Measurements from ENCODE around the gene ACTR3C.

- PRO-cap, 2 experiments, result no peak in any of the 2 experiments
Measured at GRCh38 chr7:149783440-149783790, 10.0 kb upstream of the ZNF467 start.

DNA sequence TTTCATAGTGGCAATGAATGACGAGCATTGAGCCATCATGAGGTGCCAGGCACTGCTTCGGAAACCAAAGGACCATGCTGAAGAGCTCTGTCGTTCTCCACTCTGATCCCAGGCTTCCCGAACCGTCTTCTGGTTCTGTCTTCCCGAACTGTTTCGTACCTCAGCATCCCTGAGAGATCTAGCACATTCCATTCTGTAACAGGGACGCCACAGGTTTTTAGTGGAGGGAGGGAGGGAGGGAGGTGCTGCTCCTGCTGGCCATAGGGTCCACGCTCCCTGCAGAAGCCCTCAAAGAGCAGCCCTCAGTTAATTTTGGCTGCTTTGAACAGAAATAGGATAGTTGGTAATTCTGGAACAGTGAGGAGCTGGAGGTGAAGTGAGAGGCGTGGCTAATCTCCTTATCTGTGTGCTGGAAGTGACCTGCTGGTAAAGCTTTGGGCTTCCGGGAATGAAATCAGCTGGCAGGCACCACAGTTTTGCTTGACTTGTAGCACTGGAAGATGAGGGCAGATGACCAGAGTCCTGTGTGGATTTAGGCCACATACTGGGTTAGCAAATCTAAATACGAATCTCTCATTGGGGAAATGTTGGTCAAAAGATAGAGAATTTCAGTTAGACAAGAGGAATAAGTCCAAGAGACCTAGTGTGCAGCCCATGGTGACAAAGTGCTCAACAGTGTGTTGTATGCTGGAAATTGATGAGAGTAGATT, 10.2 kb downstream of the ATP6V0E2 start:
- PRO-cap, 2 experiments, result no peak in any of the 2 experiments

DNA sequence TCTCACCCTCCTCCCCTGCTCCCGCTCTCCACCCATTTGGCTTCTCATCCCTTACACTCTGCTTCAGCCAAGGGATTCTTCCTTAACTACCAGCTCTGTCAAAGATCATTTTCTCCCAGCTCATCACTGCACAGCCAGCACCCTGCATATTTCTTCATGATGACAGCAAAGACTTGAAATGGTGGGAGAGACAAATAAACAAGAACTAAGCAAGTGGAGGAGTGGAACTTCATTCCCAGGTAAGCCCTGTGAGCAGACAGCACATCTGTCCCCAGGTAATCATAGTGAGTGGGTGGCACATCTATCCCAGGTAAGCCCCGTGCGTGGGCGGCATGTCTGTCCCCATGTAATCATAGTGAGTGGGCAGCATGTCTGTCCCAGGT, 98.8 kb downstream of the ATP6V0E2 start:
- PRO-cap, 2 experiments, result no peak in any of the 2 experiments

DNA sequence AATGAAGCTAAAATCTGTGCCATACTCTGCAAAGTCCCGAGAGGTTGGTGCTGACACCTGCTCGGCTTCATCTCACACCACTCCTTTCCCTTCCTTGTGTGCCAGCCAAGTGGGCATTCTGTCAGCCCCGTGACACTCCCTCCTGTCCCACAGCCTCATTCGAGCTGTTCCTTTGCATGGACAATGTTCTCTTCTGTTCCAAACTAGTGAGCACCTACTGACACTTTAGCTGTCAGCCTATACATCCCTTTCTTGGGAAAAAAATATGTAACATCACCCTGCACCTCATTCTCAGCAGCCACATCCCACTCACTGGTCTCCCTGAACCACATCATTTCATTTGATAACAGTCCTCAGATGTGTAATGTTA, 136.2 kb downstream of the ATP6V0E2 start:
- PRO-cap, 2 experiments, result no peak in any of the 2 experiments

- PRO-cap, 2 experiments, result no peak in any of the 2 experiments
Measured at GRCh38 chr7:150047028-150047856, 173.5 kb downstream of the ATP6V0E2 start.

DNA sequence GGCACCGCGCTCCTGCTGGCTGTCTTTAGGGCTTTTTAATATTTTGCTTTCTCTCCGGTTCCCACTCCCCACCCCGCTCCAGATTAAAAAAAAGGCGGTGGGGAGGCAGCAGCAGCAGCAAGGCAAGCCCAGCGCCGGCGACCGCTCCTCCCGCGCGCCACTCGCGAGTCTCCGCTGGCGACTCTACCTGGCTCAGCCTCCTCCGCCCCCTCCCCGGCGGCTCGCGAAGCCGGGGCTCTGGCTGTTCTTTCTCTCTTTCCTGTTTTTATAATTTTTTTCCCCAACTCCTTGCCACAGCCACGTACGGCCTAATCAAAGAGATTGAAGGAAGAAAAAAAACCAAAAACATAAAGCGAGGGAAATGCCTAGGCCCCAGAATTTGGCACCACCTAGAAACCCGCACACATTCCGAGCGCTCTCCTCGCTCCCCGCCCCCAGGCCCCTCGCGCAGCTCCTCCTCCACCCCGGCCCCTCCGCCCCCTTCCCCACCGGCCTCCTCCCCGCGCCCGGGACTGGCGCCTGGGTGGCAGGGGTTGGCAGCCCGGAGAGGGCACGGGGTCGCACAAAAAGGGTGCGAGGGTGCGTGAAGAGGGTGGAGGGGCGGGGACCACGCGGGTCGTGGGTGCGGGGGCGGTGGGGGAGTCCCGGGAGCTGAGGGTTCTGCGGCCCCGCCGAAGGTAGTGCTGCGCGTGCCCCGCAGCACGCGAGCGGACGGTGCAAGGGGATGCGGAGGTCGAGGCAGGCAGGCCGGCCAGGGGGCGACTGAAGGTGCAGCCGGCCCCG, 174.3 kb downstream of the ATP6V0E2 start:
- PRO-cap, 2 experiments, result no peak in any of the 2 experiments

GRCh38 chr7:150322988-150324029, at the start of gene ACTR3C:
Gene ACTR3C (minus strand): TSS chr7:150323545.
- PRO-cap, 2 experiments, result peak in 2 of 2 experiments; most common plus-strand start chr7:150323254 (in 1); most common minus-strand start chr7:150323183 (in 2)

DNA sequence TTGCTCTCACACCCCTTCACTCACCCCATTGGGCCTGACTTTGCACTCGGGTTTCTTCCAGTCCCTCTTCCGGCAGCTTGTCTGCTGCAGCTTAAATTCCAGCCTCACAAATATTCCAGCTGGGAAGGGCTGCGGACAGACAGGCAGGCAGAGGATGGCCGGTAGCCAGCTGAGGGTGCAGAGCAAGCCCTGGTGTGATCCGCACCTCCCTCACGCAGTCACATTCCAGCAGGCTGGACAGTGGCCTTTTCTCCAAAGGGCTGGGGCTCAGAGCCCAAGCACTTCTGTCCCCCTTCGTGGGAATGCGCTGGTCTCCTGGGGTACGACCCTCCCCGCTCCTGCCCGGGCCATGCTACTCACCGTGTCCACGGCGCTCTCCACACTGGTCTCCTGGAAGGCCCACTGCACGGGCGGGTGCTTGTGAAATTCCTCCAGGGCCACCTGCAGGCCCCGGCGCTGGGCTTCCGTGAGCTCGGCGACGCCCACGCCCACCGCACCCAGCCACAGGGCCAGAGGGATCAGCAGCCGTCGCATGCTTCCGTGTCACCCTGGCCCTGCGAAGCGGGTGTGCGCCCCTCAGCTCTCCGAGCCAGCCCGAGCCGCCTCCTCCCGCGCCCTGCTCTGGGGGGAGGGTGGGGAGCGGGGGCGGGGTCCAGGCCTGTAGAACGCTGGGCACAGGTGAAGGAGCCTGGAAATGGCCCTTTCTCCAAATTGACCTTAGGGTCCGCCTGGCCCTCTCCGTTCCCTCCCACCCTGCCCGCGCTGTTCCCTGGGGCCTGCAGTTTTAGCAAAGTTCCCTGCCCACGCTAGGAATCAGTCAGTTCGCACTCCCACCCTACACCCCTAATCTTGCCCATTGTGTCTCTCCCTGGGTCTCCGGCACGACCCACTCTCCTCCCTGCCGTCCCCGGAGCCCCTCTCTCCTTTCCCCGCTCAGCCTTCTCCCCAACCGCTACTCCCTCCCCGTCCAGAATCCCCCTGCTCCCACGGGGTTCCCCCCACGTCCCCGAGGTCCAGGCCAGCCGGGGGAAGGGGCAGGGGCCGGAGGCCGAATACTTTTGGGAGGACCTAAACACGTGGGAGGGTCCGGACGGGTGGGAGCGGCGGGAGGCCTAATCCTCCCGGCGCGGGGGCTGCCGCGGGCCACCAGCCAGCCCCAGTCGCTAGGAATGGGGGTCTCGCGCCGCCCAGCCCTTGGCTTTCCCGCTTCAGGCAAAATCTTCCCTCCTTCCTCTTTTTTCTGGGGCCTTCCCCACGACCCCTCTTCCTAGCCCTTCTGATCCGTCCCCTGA, 907 bp downstream of the RARRES2 start:
- PRO-cap, 2 experiments, result no peak in any of the 2 experiments

GRCh38 chr7:150372243-150372984, 3.8 kb downstream of the REPIN1 start:
- PRO-cap, 2 experiments, result no peak in any of the 2 experiments

- PRO-cap, 2 experiments, result no peak in any of the 2 experiments
Measured at GRCh38 chr7:150383101-150383504, 4.0 kb downstream of the ZNF775 start.

GRCh38 chr7:150385175-150385670, 6.1 kb downstream of the ZNF775 start:
- PRO-cap, 2 experiments, result no peak in any of the 2 experiments

DNA sequence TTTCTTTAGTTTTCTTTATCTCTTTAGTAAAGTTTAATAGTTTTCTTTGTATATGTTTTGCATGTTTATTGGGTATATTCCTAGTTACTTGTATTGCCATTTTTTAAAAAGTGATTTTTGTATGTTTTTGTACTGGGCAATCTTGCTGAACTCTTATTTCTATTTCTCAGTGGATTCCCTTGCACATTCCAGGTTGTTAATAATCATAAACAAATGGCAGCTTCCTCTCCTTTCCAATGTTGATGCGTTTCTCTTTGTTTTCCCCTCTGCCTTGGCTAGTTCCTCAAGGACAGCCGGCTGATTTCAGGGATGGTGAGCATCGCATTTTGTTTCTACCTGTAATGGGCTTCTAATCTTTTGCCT, 11.3 kb upstream of the ENSG00000284691 start:
- PRO-cap, 2 experiments, result no peak in any of the 2 experiments

- PRO-cap, 2 experiments, result peak in 1 of 2 experiments; most common plus-strand start chr7:150409314 (in 1)
Measured at GRCh38 chr7:150408659-150409447, 3.4 kb downstream of the ENSG00000284691 start.

GRCh38 chr7:150421044-150421400, 15.5 kb downstream of the ENSG00000284691 start:
- PRO-cap, 2 experiments, result no peak in any of the 2 experiments

DNA sequence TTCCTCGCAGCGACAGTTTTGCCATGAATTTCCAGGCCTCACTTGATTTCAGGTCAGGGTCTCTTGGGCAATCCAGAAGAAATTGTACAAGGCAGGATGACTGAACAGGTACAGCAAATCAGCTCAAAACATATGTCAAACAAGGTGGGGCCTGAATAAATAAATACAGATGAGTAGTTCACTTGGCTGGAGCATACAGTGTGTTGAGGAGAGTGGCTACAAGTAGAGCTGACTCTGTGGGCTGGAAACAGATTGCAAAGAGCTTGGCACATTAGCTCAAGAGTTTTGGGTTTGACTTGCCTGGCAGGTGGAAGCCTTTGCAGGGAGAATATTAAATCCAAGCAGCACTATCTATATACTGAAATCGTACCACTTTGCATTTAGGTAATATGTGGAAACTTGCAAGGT, 15.0 kb downstream of the GIMAP8 start:
- PRO-cap, 2 experiments, result no peak in any of the 2 experiments

GRCh38 chr7:150480830-150481532, 30.6 kb downstream of the GIMAP8 start:
- PRO-cap, 2 experiments, result peak in 1 of 2 experiments; most common plus-strand start chr7:150481371 (in 1); most common minus-strand start chr7:150481226 (in 1)

DNA sequence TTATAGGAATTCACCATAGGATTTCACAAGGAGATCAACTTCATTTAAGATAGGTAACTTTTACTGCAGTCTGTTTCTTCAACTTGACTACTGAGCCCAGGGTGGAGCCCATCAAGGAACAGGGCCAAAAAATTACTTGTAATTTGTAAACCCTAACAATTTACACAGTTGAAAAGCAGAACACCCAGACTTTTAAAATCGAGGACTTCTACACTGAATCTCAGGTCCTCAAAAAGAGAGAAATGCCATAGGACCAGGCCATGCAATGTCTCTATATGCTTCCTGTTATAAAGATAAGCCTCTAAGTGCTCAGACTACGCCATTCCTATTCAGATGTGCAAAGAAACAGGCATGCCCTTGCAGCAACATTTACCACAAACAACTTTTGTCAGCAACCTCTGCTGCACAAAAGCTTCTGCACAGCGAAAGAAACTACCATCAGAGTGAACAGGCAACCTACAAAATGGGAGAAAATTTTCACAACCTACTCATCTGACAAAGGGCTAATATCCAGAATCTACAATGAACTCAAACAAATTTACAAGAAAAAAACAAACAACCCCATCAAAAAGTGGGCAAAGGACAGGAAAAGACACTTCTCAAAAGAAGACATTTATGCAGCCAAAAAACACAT, 10.5 kb upstream of the GIMAP4 start:
- PRO-cap, 2 experiments, result no peak in any of the 2 experiments

DNA sequence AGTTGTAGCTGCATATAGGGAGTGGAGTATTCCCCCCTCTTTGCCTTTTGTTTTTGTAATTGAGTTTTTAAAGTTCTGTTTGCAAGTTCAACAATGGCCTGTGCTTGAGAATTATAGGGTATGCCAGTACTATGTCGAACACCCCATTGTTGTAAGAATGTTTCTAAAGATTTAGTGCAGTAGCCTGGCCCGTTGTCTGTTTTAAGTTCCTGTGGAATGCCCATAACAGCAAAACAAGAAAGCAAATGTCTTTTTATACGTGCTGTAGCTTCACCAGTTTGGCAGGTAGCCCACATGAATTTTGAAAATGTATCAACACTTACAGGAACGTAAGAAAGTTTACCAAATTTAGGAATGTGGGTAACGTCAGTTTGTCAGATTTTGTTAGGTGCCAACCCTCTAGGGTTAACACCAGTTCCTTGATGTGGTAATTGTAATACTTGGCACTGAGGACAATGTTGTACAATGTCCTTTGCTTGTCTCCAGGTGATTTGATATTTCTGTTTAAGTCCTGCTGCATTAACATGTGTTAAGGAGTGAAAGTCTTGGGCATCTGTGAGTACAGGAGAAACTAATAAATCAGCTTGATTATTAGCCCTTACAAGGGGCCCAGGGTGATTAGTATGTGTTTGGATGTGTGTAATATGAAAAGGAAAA, 3.2 kb upstream of the GIMAP4 start:
- PRO-cap, 2 experiments, result no peak in any of the 2 experiments

GRCh38 chr7:150619741-150620216, 12.4 kb downstream of the GIMAP6 start:
- PRO-cap, 2 experiments, result no peak in any of the 2 experiments

GRCh38 chr7:150626411-150626933, 5.7 kb downstream of the GIMAP6 start:
- PRO-cap, 2 experiments, result no peak in any of the 2 experiments

Data from cytotoxic T cell (primary cell).